Cardiac ventricle fibroblast (primary cell): ENCODE measurements around a stretch of chr17.

DNA sequence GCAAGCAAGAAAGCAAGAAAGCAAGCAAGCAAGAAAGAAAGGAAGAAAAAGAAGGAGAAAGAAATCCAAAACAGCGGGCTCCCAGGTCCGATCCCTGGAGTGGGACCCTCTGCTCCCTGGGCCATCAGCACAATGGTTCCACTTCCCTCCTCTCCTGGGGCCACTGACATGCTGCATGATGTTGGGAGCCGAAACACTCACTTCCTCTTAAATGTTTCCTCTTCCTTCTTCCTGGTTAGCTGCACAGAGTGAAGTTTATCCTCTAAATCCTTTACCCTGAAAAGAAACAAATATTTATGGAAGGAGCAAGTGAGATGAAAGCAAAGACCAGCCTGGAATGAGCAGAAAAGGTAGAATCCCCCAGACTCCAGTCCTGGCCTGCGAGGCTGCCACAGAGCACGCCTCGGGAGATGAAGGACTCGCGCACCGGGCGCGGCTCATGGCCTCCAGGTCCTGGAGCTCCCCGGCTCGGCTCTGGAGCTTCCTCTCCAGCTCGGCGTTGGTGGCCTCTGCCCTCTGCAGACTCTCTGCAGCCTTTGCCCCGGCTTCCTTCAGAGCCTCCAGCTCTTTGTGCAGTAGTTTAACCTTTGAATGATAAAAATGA is 19.0 kb downstream of the CCDC57 start:
- RAMPAGE, long total RNA = no peak

GRCh38 chr17:82216276-82217116 is 3.9 kb upstream of the CCDC57 start:
- RAMPAGE, long total RNA = no peak

GRCh38 chr17:82217117-82218324 is 4.9 kb upstream of the CCDC57 start:
- RAMPAGE, long total RNA = no peak

DNA sequence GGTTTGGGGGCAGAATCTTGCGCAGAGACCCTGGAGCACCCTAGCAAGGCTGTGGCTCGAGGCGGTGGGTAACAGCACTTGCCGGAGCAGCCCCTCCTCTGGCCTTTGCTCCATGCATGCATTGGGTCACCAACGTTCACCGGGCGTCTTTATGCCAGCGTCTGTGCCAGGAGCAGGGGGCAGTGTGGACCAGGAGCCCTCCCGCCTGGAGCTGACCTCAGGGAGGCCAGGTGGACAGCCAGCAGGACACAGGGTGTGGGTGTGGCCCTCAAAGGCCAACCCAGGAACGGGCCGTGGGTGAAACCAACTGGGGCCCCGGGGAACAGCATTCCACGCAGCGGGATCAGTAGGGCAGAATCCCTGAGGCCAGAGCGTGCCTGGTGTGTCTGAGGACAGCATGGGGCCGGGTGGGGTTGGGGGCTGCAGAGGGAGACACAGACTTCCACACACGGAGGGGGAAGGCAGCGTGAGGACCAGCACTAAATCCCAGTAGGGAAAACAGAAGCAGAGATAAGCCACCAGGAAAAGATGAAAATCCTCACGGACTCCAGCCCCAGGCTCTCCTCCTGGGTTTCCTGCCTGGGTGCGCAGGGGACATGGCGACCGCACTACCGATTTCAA is 2.8 kb upstream of the CD7 start:
- RAMPAGE, long total RNA = no peak

- RAMPAGE, long total RNA = no peak
Measured at GRCh38 chr17:82496275-82496912, 23.1 kb upstream of the FOXK2 start.

- RAMPAGE, long total RNA = no peak
Measured at GRCh38 chr17:82595938-82596267, 52.3 kb downstream of the WDR45B start.

DNA sequence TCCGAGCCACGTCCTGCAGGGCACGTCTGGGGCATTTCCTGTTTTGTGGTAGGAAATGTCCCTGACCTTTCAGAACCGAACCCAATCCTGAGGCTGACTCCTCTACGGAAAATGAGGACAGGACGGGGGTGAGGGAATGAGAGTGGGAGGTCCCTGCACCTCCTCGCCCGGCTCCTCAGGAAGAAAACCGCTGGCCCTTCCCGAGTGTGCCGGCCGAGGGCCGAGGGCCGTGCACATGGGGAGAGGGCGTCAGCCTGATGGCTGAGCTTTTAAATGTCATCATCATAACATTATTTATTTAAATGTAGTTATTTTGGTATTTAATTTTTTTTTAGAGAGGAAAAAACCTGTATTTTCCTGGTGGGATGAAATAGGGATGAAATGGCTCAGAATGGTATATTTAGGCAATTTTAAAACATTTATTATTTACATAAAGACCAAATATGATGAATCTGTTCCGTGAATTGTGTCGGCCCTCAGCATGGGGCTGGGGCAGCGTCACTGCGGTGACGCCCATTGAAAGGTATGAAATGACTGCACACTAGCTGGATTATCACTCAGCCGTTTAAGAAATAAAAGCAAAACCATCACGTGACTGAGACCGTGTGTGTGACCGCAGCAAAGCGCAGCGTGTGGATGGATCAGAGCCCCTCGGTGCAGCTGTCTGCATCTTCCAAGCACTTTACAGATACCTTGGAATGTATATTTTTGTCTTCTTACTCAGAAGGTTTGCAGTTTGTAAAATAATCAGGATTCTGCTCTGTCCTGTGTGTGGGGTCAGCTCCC is 45.5 kb downstream of the WDR45B start:
- RAMPAGE, long total RNA = no peak

DNA sequence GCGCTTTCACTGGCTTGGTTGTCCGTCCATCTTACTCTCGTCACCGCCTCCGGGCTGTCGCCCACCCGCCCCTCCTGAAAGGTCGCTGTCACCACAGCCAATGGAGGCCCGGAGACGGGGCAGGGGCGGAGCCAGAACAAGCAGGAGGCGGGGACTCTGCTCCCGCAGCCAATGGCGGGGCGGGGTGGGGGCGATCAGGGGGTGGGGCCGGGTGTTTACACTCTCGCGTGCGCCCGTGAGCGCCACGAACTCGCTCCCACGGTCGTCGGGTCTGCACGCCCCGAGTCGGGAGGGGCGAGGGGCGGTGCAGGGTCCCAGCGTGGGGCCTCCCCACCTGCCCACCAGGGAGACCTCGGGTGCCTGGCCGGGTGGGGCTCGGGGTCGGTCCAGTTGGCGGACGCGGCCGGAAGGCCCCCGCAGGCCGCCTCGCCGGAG is 308 bp upstream of the RAB40B start:
- RAMPAGE, long total RNA = no peak

- RAMPAGE, long total RNA = no peak
Measured at GRCh38 chr17:82776505-82776980, 24.7 kb downstream of the TBCD start.

GRCh38 chr17:82837371-82838272 is 2.2 kb downstream of the ZNF750 start:
- RAMPAGE, long total RNA = no peak

GRCh38 chr17:82883742-82884265 is 44.0 kb upstream of the ZNF750 start:
- RAMPAGE, long total RNA = no peak

DNA sequence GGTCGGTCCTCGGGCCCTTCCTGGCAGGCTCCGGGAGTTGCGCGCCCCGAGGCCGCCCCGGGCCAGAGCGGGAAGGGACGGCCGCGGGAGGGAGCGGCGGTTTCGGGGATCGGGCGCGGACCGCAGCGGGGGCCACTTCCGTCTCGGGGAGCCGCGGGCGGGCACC is 778 bp downstream of the METRNL start:
- RAMPAGE, long total RNA = no peak

DNA sequence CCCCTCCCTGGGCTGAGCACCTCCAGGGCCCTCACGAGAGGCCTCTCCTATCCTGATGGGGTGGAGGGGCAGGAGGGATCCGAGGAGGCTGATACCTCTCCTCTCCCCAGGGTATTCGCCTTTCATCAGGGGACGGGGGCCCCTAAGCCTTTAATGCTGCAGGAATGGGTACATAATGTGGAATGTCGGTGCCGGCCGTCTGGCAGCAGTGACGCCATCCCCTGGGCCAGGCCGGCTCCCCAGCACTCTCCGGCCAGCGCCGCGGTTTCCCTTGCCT is 8.0 kb downstream of the METRNL start:
- RAMPAGE, long total RNA = no peak

GRCh38 chr17:83090996-83092349 is 12.1 kb downstream of the METRNL start:
- RAMPAGE, long total RNA = no peak

DNA sequence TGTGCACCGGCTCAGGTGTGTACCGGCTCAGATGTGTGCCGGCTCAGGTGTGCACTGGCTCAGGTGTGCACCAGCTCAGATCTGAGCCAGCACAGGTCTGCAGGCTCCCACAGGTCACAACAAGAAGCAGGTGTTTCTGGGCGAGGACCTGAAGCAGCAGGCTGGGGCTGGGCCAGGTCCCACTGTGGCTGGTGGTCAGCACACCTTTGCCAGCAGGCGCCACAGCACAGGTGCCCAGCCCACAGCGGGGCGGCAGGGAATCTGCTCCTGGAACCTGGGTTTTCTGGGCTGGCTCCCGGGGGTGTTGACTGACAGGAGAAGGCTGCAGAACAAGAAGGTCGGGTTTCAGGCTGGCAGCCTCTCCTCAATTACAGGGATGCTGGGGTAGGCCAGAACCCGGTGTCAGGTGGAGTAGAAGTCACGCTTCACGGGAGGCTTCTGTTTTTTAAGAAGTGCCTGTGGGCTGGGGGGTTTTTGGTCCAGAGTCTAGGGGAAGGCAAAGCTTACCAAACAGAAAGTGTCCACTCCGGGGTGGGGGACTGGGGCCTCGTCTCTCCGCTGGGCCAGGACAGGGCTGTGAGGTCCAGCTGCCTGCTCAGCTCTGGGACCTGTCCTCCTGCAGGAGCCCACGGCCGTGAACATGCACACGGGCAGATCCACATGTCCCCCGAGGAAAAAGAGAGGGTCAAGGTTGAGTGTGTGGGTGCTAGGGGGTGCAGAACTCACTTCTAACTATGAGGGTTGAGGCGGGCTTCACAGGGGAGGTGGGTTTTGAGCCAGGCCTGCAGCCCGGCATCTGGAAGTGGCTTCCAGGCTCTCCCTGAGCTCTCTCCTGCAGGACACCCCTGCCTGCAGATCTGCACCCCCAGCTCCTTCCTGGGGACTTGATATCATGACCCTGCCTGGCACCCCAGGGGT is 17.6 kb downstream of the METRNL start:
- RAMPAGE, long total RNA = no peak

- RAMPAGE, long total RNA = no peak
Measured at GRCh38 chr17:83104441-83105163, 25.2 kb downstream of the METRNL start.

GRCh38 chr17:83110773-83111417 is 31.5 kb downstream of the METRNL start:
- RAMPAGE, long total RNA = no peak

GRCh38 chr17:83125228-83125907 is 46.0 kb downstream of the METRNL start:
- RAMPAGE, long total RNA = no peak

GRCh38 chr17:83127856-83128055 is 48.3 kb downstream of the METRNL start:
- RAMPAGE, long total RNA = no peak

- RAMPAGE, long total RNA = no peak
Measured at GRCh38 chr17:83151181-83152054, 72.0 kb downstream of the METRNL start.